Bronchus (tissue), 1 donor: Measurements from ENCODE around the genes LRRC75A and CCDC144A.

DNA sequence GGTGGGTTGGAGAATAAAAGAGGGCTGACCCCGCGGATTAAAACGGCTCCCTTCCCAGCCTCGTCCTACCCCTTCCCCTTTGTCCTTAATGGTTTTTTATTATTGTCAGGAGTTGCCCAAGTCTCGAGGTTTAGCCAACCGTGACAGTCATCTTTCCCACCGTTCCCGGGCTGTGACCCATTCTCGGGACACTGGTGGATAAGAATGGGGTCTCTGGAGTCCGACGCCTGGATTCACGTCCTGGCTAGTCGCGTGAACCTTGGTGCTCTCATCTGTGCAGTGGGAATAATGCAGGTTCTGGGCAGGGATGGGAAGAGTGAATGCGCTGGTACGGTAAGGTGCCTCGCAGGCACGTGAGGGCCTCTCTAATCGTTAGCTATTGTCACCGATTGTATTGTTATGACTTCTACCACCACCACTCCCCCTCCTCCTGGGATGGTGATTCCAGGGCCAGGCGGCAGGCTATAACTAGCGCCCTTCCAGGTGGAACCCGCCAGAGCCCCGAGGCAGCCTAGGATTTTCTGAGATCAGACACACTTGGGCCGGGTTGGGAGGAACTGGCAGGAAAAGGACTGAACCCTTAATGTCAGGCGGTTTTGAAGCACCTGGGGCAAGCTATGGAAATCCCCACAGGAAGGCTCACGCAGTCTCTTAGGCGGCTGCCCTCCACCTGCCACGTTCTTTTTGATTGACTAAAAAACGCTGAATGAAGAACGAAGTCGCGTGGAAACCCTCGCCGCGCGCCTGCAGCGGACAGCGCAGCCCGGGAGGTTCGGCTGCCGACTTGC lies 2.6 kb downstream of the HS3ST3B1 start:
- PRO-cap: no peak

GRCh38 chr17:14373705-14374598 lies 73.1 kb downstream of the HS3ST3B1 start:
- PRO-cap: no peak

DNA sequence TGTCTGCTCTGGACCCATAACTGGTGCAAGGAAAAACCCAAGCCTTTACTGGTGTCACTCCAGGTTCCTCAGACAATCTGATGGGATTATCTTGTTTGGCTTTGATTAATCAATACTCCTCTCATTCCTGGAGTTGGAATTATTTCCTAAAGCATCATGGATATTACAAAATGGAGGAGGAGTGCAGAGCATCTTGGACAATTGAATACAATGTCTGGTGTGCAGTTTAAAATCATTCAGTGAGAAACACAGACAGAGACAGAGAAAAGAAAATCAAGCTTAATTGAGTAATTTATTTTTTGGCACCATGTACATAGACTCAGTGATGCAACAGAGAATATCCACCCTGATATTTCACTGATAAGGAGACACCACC lies 217.6 kb downstream of the HS3ST3B1 start:
- PRO-cap: no peak

DNA sequence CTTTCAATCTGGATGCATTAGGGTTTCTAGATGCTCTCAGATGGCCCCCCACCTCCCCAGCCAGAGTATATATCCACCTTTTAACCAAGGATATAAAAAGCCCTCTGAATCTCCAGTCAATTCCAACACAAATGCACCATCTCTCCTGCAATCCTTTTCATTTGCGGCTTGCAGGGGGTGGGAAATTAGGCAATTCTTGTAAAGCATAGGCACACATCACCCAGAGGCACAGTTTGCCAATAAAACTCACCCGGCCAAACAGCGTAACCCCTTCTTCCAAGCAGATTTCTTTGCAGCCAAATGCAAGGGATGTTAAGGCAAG lies 261 bp downstream of the PMP22 start:
- PRO-cap: no peak

- PRO-cap: unidirectional peak, plus-strand start at chr17:15431491
These were observed 36.4 kb downstream of the CDRT4 start for GRCh38 chr17:15430807-15431663.

GRCh38 chr17:15492309-15492981 lies 25.0 kb upstream of the CDRT4 start:
- PRO-cap: no peak

DNA sequence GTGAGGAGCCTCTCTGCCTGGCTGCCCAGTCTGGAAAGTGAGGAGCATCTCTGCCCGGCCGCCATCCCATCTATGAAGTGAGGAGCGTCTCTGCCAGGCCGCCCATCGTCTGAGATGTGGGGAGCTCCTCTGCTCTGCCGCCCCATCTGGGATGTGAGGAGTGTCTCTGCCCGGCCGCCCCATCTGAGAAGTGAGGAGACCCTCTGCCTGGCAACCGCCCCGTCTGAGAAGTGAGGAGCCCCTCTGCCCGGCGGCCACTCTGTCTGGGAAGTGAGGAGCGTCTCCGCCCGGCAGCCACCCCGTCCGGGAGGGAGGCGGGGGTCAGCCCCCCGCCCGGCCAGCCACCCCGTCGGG lies 77.7 kb upstream of the ADORA2B start:
- PRO-cap: no peak

- PRO-cap: no peak
These were observed 31.2 kb upstream of the ADORA2B start for GRCh38 chr17:15913769-15914147.

DNA sequence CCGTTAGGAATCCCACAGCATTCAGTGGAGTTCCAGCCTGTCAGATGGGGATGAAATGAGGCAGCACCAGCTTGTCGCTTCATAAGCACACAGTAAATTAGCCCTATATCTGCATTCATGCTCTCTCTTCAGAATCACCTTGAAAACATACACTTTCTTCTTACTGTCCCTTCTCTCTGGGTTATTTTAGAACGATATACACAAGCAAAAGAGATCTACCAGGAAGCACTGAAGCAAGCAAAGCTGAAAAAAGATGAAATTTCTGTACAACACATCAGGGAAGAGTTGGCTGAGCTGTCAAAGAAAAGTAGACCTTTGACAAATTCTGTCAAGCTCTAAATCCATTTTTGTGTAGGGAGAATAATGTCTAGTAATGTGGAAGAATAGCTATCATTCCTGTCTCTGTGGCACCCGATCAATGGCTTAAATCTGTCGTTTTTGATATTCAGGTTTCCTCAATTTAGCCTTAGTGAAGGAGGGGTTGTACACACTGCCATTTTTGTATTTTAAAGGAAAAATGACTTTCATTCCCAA lies 27.6 kb downstream of the TTC19 start:
- PRO-cap: no peak

DNA sequence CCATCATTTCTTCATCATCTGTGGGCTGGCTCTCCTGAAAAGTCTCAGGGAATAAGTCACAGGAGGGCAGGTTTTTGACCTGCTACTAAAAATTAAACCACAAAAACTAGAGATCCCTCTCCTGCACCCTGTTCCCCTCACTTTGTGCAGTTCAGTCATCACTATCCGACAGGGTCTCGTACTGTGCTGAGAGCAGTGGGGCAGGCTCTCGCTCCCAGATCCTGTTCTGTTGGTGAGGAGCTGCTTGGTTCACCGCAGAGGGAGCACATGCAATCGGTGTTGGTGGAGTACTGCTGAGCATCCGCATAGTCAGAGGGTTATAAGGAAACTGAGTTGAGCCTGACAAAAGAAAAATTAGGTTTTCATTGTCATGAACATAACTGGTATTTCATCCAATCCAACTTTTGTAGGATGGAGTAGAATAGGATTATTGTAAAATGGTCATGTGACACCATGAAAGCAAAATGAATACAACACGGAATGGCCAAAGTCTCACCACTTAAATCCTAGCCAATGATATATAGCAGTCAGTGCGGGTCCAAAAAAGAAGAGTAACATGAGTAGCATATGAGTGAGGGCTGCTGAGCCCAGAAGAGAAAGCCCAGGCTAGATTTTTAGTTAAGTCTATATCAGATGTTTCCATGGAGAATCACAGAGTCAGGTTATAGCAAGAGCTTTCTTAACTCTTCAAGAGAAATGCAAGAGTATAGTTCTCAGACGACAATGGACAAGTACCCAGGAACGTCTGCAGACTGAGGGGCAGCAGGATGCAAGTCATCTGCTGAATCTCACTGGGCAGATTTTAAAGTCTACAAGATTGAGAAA lies 32.7 kb downstream of the TTC19 start:
- PRO-cap: no peak

GRCh38 chr17:16071433-16071780 lies 71.8 kb downstream of the TTC19 start:
- PRO-cap: no peak

DNA sequence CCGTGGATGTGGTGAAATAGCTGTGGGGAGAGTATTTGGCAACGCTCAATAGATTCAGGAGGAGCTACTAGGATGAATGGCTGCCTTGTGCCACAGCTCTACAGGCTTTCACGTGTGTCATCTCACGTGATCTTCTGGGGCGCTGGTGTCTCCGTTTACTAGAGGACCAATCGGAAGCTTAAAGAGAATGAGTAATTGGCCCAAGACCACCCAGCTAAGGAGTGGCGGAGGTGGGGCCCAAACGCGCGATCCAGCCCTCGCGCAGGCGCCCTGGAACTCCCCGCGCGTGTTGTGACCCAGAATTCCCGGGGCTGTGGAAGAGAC lies 23.1 kb downstream of the TRPV2 start:
- PRO-cap: bidirectional peak, plus-strand start outside the sequence, minus-strand start at position 279 of the sequence

DNA sequence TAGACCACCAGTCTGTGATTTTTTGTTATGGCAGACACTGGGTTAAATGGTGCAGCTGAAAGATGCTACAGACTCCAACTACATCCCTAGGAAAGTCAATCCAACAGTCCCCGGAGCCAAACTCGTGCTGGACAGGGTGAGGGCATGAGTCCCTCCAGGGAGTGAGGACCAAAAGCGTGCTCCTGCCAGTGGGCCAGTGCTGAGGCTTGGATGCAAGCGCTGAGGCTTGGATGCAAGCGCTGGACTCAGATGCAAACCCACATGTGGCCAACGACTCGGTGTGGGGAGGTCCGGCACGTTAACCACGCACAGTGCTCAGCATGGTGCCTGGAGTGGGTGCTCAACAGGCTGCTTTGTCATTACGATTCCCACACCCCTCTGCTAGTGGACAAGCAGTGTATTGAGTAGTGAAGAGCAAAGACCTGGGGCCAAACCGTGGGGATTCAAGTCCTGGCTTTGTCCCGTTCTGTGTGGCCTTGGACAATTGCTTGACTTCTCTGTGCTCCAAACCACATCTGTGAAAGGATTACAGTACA lies 33.6 kb downstream of the TRPV2 start:
- PRO-cap: unidirectional peak, plus-strand start at position 273 of the sequence

- PRO-cap: no peak
These were observed 20.4 kb downstream of the LRRC75A start for GRCh38 chr17:16471507-16472130.

- PRO-cap: bidirectional peak, plus-strand start at chr17:16491915, minus-strand start at chr17:16491791; bidirectional peak, plus-strand start at chr17:16492280, minus-strand start at chr17:16492175
These were observed at the start of gene LRRC75A for GRCh38 chr17:16491731-16492642. LRRC75A (minus strand) TSS chr17:16492193.

- PRO-cap: no peak
These were observed at the start of gene CCDC144A for GRCh38 chr17:16690101-16690528. CCDC144A (plus strand) TSS chr17:16690241.

- PRO-cap: no peak
These were observed 49.2 kb downstream of the TNFRSF13B start for GRCh38 chr17:16922580-16923287.

- PRO-cap: no peak
These were observed 1.7 kb downstream of the TNFRSF13B start for GRCh38 chr17:16969847-16970918.

- PRO-cap: bidirectional peak, plus-strand start at chr17:17018921, minus-strand start at chr17:17018811
These were observed 23.6 kb upstream of the MPRIP start for GRCh38 chr17:17018487-17019183.

DNA sequence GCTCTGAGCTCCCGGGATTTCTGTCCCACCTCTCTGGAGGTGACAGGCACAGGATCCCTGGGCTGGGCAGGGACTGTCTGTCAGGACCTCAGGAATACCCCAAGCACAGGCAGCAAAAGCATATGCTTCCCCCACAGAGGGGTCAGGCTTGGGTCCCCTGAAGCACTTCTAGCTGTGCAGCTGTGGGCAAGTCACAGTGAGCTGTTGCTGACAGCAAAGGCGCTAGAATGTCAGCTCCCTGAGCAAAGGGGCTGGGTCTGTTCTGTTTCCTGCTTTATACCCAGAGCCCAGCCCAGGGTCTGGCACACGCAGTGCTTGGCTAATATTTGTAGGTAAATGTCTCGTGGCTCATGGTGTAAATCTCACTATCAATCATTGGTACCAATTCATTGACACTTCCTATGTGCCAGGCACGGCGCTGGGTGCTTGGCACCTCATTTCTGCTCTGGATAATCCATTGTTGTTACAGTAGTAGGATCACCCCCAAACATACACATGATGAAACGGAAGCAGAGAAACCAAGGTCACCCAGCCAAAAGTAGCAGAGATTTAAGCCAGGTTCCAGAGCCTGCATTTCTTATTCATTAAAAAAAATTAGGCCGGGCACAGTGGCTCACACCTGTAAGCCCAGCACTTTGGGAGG lies 16.6 kb upstream of the MPRIP start:
- PRO-cap: no peak